Transverse colon (tissue), 4 donors: Measurements from ENCODE around the gene SERPINA3.

GRCh38 chr14:94612000-94612634 lies at the start of gene SERPINA3:
Gene SERPINA3 (plus strand): TSS chr14:94612391.
- PRO-cap = unidirectional peak, plus-strand start at chr14:94612391
- RAMPAGE, long total RNA, 4 experiments = start-site peak on the plus strand in 3 of 4 experiments, at chr14:94612389-94612429 at its widest, 9 to 298 reads per replicate

DNA sequence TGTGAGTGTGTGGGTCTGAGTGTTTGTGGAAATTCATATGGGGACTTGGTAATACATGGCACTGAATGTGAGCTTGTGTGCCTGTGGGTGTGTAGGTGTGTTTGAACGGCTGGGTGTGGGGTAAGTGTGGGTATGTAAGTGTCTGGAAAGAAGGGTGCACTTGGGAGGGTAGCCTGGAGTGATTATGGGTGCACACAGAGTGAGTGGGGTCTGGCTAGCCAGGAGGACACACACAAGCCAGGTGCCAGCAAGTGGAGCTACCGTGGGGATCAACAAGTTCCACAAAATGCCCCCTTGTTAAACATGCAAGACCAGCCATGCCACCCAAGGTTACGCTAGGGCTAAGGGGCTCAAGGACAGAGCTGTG lies 118.8 kb downstream of the DICER1 start:
- PRO-cap = no peak
- RAMPAGE, long total RNA, 4 experiments = no peak in any of the 4 experiments

DNA sequence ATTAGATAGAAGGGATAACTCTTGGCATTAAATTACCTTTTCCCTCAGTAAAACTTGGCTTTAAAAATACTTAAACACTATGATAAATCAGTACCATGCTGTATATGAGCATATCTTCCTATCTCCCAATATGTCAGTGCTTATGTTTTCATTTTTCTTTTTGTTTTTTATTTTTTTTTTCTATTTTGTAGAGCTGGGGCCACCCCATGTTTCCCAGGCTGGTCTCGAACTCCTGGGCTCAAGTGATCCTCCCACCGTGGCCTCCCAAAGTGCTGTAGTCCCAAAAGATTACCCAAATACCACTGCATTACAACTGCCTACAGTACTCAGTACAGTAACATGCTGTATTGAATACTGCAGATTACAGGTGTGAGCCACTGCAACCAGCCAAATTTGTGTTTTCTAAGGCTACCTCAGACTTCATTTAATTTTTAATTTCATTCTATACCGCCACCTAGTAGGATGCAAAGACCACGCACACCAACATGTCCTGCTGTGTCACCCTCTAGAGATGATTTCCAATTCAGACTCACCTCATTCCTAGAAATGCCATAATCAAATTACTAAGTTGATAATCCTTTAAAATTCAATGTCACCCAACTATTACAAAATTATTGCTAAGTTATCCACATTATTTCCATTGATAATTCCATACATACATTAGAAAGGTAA lies 15.2 kb downstream of the DICER1 start:
- PRO-cap = no peak
- RAMPAGE, long total RNA, 4 experiments = no peak in any of the 4 experiments

DNA sequence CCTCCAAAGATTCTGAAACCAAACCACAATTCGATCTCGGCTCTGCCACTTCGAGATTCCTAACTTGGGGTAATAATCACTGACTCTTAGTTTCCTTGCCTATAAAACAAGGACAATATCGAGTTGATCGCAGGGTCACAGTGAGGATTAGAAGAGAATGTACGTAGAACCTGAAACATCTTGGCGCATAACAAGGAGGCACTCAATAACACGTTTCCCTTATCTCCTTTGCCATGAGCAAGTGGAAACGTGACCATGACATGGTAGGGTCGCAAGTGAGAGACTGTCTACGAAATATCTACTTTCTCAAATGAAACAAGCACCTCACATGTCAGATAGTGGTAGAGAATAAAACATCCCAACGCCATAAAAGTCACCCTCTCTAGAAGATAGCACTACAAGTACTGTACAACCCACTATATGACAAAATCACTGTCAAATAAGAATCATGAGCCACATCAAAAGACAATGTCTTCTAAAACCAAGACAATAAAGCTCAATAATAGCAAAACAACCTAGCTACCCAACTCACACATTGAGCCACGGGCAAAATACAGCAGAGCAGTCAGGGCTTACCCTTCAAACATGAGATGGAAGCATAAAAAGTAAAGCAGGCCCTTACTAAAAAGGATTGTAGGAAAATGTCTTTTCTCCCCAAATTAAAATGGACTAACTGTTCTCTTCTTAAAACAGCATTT lies 2.1 kb downstream of the DICER1 start:
- PRO-cap = no peak
- RAMPAGE, long total RNA, 4 experiments = no peak in any of the 4 experiments

GRCh38 chr14:95157614-95158144 lies 350 bp upstream of the DICER1 start:
- PRO-cap = bidirectional peak, plus-strand start at chr14:95157666, minus-strand start at chr14:95157371; unidirectional peak, minus-strand start at chr14:95157923
- RAMPAGE, long total RNA, 4 experiments = start-site peak on the plus strand in 4 of 4 experiments, at chr14:95157649-95157711 at its widest, 21 to 222 reads per replicate

DNA sequence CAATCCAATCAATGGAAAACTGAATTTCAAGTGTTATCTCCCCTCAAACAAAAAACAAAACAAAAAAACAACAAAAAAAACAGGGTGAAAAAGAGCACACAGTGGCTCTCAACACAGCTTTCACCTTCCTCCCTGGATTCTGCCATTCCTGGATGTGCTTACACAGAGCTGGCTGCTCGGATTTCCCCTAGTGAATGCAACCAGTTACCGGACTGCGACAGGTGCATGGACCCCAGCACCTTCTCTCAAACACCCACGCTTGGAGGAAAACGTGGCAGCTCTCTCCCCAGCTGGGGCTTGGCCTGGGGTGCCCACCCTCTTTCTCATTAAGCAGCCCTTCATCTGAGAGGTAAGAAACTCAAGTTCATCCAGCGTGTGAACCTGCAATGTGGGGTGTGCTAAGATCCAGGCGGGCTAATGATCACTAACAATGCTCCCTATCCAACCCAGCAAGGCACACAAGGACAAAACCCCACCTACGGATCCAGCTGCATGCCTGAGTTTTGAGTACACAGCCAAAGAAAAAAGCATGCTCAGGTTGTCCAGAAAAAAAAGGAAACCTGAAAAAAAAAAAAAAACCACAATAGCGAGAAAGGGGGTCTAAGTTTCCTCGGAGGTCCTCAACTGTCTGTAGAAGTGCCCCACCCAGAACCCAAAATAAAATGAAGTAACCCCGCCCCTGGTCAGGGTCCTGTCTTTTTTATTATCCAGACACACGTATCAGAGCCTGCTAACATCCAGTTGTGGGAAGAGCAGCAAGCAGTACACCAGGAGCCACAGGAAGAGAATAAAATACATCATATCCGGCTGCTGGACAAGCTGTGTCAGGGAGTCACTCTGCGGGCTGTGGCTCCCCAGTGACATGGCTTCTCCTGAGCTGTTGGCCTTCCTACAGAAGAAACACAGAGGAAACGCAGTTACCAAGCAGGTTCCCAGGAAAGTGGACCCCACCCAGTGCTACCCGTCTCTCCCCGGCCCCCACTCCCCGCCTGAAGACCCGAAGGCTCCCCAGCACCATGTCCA lies 33.8 kb upstream of the DICER1 start:
- PRO-cap = no peak
- RAMPAGE, long total RNA, 4 experiments = start-site peak on the minus strand in 2 of 4 experiments, centred at positions 158 to 445 of the sequence, 21 to 41 reads per replicate

GRCh38 chr14:95220512-95221476 lies 63.5 kb upstream of the DICER1 start:
- PRO-cap = no peak
- RAMPAGE, long total RNA, 4 experiments = start-site peak on the minus strand in 1 of 4 experiments, at chr14:95220961-95221127 at its widest, 14 reads per replicate

DNA sequence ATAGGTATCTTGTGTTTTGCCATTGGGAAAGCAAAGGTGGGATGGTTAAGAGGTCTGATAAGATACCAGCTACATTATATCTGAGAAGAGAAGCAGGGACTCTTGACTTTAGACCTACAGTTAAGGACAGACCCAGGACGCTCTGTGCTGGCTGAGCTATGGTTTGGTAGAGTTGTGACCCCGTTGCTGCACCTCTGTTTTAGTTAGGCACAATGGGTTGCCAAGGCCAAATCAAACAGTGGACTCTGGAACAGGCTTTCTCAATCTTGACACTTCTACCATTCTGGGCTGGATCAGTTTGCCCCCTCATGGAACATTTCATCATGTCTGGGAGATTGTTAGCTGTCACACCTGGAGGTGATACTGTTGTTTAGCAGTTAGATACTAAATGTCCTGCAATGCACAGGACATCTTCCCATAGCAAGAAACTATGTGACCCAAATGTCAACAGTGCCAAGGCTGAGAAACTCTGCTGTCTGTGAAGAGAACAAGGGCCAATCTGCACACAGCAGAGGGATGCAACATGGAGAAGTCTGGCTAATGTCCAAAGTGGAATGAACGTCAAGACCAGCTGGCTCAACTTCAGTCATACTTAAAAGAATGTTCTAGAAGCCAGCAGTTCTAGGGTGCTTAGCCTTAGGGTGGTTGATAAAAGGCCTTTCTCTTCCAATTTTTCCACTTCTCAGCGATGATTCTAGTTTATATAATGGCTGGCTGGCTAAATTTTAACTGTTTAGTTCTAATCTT lies 65.6 kb upstream of the DICER1 start:
- PRO-cap = no peak
- RAMPAGE, long total RNA, 4 experiments = no peak in any of the 4 experiments

- PRO-cap = bidirectional peak, plus-strand start at chr14:95255744, minus-strand start at chr14:95255624
- RAMPAGE, long total RNA, 4 experiments = no peak in any of the 4 experiments
Observed at GRCh38 chr14:95255560-95255907, 64.2 kb downstream of the CLMN start.

GRCh38 chr14:95339155-95340046 lies 19.7 kb upstream of the CLMN start:
- PRO-cap = bidirectional peak, plus-strand start at chr14:95339431, minus-strand start at chr14:95339364; unidirectional peak, minus-strand start at chr14:95339666; unidirectional peak, minus-strand start at chr14:95339727
- RAMPAGE, long total RNA, 4 experiments = start-site peak on the minus strand in 2 of 4 experiments, at chr14:95339647-95339690 at its widest, 26 to 31 reads per replicate

- PRO-cap = no peak
- RAMPAGE, long total RNA, 4 experiments = no peak in any of the 4 experiments
Observed at GRCh38 chr14:95361225-95362092, 41.8 kb upstream of the CLMN start.

DNA sequence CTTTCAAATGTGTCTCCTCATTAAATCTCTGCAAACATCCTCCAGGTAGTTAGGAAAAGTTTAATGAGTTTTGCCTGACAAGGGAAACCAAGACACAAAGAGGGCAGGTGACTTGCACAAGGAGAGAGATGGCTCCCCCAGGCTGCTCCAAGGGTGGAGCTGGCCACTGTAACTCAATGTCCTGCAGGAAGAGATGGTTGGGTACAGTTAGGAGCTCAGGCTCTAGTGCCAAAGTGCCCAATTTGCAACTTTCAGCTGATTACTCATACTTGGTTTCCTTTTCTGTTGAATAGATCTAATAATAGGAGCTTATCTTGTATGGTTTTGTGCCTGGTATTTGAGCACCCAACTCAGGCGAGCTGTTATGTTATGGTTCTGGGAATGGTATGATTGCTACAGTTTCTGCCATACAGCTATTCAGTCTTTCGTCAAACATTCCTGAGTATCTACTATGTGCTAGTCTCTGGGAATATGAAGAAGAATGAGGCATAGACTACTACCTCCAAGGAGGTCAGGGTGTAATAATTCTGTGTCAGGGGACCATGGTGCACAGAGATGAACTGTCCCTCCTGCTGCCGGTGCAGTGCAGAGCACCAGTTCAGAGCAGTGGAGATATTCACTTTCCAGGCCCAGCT lies 1.9 kb upstream of the SYNE3 start:
- PRO-cap = no peak
- RAMPAGE, long total RNA, 4 experiments = no peak in any of the 4 experiments

DNA sequence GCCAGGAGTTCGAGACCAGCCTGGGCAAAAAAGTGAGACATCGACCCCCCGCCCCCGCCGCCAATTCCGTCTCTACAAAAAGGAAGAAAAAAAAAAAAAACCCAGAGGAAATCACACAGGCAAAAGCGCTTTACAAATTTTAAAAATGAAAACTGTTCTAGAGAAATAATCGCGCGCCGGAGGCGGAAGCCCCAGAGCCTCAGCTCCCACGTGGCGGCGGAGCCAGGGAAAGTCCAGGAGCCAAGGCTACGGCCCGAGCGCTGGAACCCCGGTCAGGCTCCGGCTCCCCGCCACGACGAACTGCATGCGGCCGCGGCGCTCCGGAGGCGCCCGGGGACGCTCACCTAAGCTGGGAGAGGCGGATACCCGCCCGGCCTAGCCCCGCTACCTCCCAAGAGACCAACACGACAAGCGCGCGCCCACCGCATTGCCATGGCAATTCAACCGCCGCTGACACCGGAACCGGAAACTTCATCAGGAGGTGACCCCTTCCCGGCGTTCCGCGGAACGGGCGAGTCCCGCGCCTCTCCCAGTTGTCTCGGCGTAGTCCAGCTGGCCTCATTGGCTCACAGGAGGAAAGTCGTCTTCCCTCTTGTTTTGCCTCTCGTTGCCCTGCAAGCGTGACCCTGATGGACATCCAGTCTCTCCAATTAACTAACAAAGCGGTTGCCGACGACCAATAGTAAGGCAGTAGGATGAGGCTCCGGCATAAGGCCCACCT lies 520 bp upstream of the GLRX5 start:
- PRO-cap = bidirectional peak, plus-strand start outside the sequence, minus-strand start at position 563 of the sequence
- RAMPAGE, long total RNA, 4 experiments = start-site peak on the minus strand in 4 of 4 experiments, centred at positions 420 to 467 of the sequence, 22 to 71 reads per replicate

GRCh38 chr14:95536689-95537028 lies 1.8 kb downstream of the GLRX5 start:
- PRO-cap = no peak
- RAMPAGE, long total RNA, 4 experiments = no peak in any of the 4 experiments

GRCh38 chr14:95537227-95537972 lies 2.5 kb downstream of the GLRX5 start:
- PRO-cap = no peak
- RAMPAGE, long total RNA, 4 experiments = no peak in any of the 4 experiments

DNA sequence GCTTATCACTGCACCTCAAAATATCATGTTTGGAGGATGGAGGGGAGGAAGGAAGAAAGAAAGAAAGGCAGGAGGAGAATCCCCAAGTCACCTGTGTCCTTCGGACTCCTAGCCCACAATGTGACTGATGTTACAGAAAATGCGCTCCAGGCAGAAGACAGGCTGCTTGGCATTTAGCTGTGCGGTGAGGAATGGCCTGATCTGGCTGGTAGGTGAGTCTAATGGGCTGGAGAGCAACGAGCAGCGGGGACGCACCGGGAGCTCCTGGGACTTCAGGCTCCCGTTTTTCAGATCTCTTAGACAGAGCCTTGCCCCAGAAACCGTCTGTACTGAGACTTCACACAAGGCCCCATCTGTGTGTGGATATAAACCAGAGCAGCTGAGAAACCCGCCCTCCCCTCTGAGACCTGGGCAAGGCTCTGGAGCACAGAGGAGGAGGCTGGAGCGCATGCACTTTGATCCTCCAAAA lies 66.4 kb downstream of the C14orf132 start:
- PRO-cap = no peak
- RAMPAGE, long total RNA, 4 experiments = no peak in any of the 4 experiments

DNA sequence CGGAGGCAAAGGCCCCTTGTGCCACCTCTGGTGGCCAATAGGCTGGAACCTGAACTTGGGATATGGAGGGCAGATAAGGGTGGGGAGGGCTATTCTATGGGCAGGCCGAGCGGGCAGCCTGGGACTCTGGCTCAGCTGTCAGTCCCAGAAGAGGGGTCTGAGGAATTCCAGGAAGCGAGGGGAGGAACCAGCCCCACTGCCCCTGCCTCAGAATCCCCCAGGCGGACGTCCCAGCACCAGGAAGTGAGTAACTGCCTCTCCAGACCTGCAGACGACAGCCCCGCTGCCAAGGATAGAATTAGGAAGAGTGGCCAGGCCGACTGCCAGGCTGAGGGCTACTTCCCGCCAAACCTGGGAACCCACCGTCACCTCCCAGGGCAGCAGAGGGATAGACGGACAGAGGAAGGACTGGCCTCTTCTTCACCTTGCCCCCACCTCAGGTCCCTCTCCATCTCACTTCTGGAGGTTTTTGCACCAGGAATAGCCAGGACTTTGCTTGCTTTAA lies 6.7 kb upstream of the BDKRB2 start:
- PRO-cap = unidirectional peak, plus-strand start at position 301 of the sequence
- RAMPAGE, long total RNA, 4 experiments = no peak in any of the 4 experiments

DNA sequence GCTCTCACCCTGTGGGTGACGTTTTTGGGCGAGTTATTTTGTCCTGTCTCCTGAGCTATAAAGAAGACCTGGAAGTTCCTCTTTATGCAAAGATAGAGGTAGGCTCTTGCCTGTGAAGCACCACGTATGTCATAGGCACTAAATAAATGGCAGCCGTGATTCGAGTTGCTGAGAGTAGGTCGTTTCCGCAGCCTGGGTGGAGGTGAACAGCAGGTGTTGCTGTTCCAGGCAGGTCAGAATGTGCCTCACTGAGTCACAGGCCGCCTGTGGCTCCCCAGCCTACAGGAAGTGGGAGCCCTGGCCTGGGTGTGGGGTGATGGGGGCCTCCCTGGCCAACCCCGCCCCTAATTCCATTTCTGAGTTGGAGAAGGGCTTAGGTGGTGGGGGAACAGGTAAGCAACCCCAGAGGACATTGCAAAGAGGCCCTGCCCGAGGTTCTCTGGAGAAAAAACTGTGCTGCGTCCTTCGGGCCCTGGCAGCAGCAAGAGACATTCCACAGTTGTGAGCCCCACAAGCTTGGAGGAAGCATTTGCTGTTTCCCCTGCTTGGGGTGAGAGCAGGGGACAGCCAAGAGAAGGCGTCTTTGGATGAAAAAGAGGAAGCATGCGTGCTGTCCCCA lies 1.1 kb downstream of the BDKRB2 start:
- PRO-cap = bidirectional peak, plus-strand start at position 236 of the sequence, minus-strand start at position 240 of the sequence; unidirectional peak, minus-strand start at position 441 of the sequence
- RAMPAGE, long total RNA, 4 experiments = no peak in any of the 4 experiments

DNA sequence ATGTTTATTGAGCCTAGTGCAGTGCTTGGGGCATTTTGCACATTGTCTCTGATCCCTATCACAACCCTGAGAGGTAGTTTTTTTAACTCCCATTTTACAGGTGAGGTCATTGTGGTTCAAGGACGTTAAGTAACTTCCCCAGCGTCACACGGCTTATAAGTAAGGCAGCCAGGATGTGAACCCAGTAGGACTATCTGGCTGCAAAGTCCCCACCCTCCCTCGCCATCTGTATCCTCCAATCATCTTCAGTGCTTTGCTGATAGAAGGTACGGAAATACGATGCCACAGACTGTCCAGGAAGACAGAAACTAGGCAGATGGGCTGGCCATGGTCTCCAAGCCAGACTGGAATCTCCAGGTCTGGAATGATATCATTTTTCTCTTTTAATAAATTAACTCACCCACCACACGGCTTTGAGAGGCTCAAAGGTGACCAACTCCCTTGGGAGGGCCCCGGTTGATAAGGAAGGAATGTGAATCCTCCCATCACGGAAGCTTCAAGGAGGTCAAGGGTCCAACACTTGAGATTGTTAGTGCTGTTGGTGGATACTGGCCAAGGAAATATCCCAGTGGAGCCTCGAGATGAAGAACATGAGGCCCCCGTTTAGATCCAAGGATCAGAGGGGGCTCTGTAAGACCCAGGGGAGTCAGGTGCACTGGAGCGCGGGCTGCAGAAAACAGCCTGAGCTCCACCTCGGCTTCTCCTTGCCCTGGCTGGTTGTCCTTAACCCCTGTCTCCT lies 16.2 kb upstream of the BDKRB1 start:
- PRO-cap = bidirectional peak, plus-strand start at position 187 of the sequence, minus-strand start at position 131 of the sequence; bidirectional peak, plus-strand start at position 568 of the sequence, minus-strand start at position 361 of the sequence
- RAMPAGE, long total RNA, 4 experiments = no peak in any of the 4 experiments

DNA sequence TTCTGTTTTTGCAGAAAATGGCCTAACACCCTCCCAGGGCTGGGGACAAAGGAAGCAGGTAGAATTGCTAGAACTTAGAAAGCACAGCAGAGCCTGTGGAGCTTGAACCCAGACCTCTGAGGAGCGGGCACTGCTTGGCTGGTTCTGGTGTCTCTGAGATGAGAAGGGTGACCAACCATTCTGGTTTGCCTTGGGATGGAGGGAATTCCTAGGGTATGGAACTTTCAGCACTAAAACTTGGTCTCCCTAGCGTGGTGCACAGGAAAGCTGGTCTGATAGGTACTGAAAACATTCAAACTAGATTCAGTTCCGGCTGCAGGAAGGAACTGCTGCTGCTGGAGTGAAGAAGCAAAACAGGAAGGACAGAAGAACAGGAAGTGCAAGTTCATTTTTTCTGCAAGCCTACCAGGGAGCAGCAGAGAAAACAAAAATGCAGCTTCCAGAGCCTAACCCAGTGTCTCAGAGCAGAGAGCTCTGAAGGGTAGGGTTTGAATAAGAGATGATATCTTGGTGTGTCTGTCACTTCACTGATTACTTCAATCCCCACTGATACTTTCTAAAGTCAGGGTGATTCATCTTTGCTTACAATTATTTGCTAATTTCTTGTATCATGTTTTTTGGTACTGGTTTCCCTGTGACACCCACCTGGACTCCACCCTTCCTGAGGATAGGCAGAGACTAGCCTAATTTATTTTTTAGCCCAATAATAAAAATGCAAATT lies 165.1 kb downstream of the VRK1 start:
- PRO-cap = no peak
- RAMPAGE, long total RNA, 4 experiments = no peak in any of the 4 experiments